Heart (tissue), 3 donors: ENCODE measurements around the gene CCDC170.

DNA sequence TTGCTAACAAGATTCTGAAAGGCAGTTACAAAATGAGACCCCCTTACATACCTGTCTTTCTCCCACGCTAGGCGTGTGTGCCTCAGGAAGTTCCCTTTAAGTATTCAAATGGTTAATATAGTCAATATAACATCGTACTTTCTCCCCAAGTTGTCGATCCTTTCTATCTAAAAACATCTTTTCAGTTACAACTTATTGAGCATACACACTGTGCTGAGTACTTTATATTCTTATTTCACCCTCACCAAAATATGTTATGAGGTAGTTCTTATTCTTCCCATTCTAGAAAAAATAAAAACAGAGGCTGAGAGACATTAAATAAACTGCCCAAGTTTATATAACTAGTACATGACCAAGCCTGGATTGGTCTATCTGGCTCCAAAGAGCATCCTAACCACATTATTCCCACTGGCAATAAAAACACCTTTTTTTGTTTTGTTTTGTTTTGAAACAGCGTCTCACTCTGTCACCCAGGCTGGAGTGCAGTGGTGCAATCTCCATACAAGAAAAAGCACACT lies 51.2 kb upstream of the MTHFD1L start:
- RAMPAGE, long total RNA, 2 experiments, result no peak in any of the 2 experiments

DNA sequence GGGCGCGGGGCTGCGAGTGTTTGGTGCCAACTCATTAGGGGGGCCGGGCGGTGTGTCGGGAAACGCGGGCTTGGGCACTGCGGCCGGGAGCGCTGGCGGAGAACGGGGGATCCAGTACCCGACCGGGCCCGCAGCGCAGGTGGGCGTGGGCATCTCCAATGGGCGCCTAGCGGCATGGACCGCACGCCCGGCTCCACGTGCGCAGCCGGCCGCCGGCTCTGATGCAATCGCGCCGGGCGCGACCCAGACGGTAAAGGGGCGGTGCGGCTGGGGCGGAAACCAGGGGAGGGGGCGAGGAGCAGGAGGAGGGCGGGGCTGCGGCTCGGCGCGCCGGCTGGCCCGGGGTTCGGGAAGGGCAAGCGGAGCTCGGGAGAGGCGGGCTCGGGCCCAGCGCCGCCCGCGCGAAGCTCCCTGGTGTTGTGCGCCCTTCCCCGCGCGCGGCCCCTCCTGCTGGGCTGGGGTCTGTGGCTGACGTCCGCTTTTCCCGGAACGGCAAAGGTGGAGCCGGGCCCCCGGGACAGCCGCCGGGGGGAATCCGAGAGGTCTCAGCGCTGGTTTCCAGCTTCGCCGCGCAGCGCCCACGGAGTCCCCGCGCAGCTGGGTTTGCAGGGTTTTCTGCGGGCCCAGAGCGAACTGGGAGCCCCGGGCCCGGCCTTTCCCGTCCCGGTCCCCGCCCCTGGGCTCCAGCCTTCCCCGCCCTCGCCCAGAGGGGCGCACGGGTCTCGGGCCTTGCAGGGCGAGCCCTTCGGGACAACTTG lies 815 bp downstream of the MTHFD1L start:
- RAMPAGE, long total RNA, 2 experiments, result no peak in any of the 2 experiments

GRCh38 chr6:150881876-150882747 lies 16.6 kb downstream of the MTHFD1L start:
- RAMPAGE, long total RNA, 2 experiments, result no peak in any of the 2 experiments

DNA sequence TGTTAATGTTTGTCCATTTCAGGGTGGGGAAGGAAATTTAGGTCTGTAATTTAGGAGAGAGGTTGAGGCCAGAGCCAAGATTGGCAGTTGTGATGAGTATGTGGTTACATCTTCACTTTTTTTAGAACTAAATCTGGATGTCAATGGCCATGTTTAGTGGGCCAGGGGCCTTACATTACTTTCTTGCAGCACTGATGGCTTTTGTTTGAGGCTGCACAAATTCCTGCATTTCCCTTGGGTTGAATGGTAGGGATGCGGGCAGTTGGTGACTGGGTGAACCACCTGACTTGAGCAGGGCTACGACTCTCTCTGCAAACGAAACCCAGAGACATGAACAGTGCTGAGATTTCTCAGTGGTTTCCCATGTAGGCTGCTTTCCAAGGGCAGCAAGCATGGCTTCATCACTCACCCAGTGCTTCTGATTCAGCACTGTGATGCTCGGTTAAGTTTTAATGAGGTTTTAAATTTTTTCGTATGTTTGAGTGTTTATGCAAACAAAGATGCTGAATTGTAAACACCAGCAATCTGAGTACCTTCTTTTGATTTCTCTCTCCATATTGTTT lies 127.1 kb downstream of the MTHFD1L start:
- RAMPAGE, long total RNA, 2 experiments, result no peak in any of the 2 experiments

- RAMPAGE, long total RNA, 2 experiments, result no peak in any of the 2 experiments
Observed at GRCh38 chr6:151036160-151036806, 170.8 kb downstream of the MTHFD1L start.

DNA sequence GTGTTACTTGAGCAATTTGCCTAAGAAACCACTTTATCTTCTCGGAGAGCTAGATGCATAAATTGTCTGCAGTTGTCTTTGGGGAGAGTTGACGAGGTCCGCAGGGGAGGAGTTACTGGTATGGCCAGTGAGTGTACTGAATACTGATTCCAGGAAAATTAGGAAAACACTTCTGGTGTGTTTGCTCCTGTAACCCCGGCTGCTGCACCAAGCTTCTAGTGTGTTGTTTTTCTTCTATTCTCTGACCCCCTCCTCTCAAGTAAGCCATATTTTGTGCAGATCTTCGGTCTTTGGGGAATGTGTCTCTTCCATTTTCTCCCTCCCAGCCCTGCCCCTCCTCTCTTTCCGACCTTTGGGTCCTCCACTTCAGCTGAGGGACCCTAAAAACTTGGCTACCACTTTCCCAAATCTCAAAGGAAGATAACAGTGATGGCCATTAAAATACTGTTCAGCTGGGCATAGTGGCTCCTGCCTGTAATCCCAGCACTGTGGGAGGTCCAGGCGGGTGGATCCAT lies 103.2 kb upstream of the AKAP12 start:
- RAMPAGE, long total RNA, 2 experiments, result no peak in any of the 2 experiments

GRCh38 chr6:151242233-151242935 lies 2.6 kb downstream of the AKAP12 start:
- RAMPAGE, long total RNA, 2 experiments, result no peak in any of the 2 experiments

DNA sequence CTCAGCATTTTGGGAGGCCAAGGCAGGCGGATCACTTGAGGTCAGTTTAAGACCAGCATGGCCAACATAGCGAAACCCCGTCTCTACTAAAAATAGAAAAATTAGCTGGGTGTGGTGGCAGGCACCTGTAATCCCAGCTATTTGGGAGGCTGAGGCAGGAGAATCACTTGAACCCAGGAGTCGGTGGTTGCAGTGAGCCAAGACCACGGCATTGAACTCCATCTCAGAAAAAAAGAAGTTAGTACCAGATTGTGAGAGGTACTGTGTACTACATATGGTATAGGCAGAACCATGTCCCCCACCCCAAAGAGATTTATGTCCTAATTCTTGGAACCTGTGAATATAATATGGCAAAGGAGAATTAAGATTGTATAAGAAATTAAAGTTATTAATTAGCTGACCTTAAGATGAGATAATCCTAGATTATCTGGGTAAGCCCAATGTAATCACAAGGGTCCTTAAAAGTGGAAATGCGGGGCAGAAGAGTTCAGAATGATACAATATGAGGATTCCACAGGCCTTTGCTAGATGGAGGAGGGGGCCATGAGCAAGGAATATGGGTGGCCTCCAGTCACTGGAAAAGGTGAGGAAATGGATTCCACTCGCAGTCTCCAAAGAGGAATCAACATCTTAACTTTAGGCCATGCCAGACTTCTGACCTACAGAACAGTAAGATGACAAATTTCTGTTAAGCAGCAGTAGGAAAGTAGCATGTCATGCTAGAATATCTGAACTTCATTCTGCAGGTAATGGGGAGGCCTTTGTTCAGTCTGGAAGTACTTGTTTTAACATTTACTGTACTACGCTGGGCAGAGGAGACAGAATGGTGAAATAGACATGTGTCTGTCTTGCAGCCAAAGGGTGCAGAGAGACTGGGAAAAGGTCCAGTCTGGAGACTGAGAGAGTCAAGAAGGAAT lies 17.1 kb upstream of the ZBTB2 start:
- RAMPAGE, long total RNA, 2 experiments, result no peak in any of the 2 experiments

DNA sequence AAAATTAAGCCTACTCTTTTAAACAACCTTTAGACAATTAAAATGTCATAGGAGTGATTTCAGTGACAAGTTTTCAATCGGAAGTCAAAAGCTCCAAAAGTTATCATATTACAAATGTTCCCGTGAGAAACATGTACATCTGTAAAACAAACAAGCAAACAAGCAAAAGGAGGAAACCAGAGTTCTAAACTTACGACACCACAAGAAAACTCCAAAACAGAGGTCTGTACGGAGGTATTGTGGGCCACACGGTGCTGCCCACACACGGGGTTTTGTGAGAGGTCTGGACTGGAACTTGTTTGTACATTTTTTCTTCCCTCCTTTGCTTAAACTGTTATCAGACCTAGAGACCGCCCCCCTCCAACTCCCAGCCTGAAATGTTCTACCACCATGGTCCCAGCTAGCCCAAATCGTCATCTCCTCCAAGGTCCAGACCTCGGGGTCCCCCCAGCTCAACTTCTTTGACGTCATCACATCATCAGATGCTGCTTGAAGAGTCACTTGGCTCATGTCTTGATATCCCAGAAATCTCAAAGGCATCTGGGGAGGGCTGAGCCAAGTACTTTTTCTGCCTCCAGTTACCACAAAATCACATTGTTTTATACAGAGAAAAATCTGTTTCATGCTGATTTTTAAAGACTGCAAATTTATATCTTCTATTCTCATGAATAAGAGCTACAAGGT lies 2.9 kb upstream of the CCDC170 start:
- RAMPAGE, long total RNA, 2 experiments, result no peak in any of the 2 experiments

DNA sequence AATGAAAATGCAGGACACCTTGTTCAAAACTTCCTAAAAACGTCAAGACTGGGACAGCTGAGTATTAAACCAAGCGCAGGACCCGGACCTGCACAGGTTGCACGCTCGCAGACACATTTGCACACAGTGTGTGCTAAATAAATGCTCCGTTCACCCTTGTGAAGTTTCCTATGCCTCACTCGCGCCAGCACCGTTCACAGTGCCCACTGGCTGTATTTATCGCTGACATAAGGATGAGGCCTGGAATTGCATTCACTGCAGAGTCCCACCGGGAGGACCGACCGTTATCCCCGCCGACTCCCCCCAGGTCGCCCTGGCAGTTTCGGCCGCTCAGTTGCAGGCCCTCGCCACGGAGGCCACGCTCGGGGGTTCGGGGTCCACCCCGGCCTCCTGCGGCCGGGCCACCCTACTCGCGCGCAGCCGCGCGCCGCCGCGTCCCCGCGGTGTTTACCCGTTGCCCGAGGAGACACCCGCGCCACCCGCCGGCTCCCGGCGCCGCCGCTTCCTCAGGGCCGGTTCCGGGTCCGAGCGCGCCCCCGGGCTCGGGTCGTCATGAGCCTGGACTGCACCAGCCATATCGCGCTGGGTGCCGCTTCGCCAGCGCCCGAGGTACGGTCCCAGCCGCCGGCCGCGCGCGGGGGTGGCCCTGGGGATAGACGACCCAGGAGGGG lies at the start of gene CCDC170:
TSS of gene CCDC170 (plus strand) at position 441 of the 671 bp plus-strand sequence.
- RAMPAGE, long total RNA, 2 experiments, result no peak in any of the 2 experiments

GRCh38 chr6:151633548-151633953 lies 139.7 kb downstream of the CCDC170 start:
- RAMPAGE, long total RNA, 2 experiments, result no peak in any of the 2 experiments

- RAMPAGE, long total RNA, 2 experiments, result no peak in any of the 2 experiments
Observed at GRCh38 chr6:151814602-151814989, 7.1 kb downstream of the ESR1 start.

DNA sequence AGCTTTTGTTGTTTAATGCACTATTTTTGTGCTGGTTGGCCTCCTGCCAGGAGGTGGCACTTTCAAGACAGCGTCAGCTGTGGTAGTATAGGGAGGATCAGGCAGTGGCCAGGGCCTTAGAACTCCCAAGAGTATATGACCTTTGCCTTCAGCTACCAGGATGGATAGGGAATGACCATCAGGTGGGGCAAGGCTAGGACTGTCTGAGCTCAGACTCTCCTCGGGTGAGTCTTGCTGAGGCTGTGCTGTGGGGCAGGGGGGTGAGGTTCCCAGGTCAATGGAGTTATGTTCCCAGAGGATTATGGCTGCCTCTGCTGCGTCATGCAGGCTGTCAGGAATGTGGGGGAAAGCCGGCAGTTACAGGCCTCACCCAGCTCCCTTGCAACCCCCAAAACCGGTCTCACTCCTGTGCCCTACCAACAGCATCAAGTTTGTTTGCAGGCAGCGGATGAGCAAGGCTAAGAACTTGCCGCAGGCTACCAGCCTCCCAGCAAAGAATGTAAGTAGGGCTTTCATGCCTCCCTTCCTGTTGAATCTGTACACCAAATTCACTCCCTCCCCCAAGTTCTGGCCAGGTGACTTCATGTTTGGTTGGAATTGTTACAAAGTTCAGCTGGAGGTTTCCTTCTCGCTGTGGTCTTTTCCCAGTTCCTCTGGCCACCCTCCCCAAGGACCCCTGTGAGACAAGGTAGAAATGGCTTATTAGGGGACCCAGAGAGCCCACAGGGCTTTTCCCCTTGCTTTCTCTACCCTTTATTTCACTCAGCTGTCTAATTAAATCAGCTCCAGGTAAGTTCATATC lies 93.6 kb downstream of the ESR1 start:
- RAMPAGE, long total RNA, 2 experiments, result no peak in any of the 2 experiments

DNA sequence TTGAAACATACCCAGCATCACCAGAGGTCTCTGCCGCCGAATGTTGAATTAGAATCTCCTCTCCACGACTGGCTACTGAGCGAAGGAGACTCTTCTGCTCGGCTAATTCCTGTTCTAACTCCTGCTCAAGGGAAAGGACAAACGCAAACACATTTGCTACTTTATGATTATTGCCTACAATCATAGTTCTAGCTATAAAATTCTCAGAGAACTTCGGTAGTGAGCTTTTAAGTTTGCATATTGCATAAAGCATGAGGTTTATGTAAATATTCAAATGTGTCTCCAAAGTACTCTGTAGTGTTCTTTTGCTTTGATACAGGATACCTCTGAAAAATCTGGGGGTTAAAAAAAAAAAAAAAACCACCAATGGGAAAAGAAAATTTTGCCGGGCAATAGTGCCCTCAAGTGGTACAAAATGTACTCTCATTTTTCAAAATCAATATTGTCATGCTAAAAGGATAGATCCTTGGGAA lies 369.1 kb downstream of the SYNE1 start:
- RAMPAGE, long total RNA, 2 experiments, result no peak in any of the 2 experiments

DNA sequence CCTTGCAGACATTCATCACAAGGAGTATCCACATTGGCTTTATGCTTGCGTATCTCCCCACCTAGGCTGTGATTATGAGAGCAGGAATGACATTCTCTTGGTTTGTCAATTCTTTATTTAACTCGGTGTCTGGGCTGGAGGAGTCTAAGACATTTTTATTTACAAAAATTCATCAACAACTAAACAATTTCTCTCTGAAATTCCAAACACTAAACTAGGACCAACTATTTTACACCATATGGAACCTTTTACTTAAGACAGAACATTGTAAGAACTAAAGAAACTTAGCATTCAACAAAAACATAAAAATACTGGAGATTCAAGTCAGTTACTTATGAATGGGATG lies 258.4 kb downstream of the SYNE1 start:
- RAMPAGE, long total RNA, 2 experiments, result no peak in any of the 2 experiments

DNA sequence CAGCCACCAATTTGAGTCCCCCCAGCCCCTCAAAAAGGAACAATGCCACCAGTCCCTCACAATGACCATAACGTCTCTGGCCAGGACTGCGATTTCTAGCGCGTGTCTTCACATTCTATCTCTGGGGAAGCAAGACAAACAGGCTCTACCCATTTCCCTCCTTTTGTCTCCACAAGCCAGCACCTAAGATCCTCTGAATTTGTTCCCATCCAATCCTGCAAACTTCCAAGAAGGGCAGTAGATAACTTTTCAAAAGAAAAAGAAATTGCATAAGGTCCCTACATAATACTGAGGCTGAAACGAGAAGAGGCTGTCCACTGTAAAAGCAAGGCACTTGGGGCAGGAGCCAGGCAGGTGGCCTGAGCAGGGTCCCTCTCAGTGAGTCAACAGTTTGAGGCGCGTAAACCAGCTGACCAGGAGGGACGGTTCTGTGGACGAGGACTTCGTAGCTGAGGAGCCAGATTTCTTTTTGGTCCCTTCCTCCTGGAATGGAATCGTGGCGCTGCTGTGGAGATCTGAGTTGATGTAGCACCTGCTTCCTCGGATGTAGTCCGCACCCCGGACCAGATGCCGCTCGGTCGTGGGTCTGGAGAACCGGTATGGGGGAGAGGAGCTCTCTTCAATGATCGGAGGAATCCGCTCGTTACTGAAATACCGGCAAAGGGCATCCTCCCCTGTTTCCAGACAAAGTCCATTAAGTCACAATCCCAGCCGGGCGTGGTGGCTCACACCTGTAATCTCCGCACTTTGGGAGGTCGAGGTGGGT lies 49.6 kb upstream of the IPCEF1 start:
- RAMPAGE, long total RNA, 2 experiments, result no peak in any of the 2 experiments

GRCh38 chr6:154441848-154442422 lies 68.5 kb downstream of the CNKSR3 start:
- RAMPAGE, long total RNA, 2 experiments, result no peak in any of the 2 experiments

DNA sequence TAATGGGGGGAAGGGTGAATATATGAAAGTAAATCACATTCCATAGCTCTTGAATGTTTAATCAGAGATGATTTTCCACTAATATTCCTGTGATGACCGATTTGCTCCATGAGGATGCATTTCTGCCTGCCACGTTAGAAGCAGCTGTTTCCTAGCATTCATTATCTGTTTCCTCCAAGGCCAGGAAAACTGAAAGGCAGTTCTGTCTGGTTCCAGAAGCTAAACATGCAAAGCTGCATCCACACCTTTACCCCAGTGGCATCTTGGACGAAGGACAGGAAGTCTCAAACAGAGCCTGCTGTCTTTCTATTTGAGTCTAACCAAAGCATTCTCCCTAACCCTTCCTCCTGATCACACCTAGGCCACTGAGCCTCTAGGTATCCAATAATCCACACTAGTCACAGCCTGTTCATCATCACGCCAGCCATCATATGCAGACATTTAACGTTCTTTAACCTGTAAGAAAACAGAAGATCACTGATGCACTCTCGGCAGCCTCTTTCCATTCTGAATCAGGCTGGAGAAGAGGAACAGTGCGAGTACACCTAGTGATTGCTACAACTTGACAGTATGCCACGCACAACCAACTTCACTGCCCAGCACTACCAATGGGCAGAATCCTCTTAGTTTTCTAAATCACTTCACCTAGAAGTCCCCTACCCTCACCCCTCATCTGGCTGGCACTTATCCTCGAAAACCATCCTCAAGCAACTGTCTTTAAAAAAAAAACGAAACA lies 27.5 kb downstream of the CNKSR3 start:
- RAMPAGE, long total RNA, 2 experiments, result no peak in any of the 2 experiments

GRCh38 chr6:154615547-154616144 lies 105.2 kb upstream of the CNKSR3 start:
- RAMPAGE, long total RNA, 2 experiments, result no peak in any of the 2 experiments

GRCh38 chr6:154872283-154872785 lies 122.8 kb upstream of the TIAM2 start:
- RAMPAGE, long total RNA, 2 experiments, result no peak in any of the 2 experiments